ENCODE measurements around the genes FZD8 and ZNF248.

DNA sequence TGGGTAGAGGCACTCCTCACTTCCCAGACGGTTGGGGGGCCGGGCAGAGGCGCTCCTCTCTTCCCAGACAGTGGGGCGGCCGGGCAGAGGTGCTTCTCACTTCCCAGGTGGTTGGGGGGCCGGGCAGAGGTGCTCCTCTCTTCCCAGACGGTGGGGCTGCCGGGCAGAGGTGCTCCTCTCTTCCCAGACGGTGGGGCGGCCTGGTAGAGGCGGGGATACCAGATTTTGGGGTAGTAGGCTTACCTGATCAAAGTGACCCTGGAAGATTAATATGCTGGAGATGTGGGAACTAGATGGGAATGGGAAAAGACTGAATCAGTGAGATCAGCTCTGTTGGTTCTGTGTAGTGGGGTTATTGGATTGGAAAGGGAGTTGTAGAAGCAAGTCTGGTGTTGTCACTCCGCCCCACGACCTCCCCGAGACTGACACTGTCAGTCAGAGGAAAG is 27.0 kb downstream of the CCNY start:
- PRO-cap, 3 experiments = no peak in any of the 3 experiments
- RAMPAGE, long total RNA, 2 experiments = no peak in any of the 2 experiments
- RRBS = no CpG with 5 or more reads among the region's 14 CpGs

DNA sequence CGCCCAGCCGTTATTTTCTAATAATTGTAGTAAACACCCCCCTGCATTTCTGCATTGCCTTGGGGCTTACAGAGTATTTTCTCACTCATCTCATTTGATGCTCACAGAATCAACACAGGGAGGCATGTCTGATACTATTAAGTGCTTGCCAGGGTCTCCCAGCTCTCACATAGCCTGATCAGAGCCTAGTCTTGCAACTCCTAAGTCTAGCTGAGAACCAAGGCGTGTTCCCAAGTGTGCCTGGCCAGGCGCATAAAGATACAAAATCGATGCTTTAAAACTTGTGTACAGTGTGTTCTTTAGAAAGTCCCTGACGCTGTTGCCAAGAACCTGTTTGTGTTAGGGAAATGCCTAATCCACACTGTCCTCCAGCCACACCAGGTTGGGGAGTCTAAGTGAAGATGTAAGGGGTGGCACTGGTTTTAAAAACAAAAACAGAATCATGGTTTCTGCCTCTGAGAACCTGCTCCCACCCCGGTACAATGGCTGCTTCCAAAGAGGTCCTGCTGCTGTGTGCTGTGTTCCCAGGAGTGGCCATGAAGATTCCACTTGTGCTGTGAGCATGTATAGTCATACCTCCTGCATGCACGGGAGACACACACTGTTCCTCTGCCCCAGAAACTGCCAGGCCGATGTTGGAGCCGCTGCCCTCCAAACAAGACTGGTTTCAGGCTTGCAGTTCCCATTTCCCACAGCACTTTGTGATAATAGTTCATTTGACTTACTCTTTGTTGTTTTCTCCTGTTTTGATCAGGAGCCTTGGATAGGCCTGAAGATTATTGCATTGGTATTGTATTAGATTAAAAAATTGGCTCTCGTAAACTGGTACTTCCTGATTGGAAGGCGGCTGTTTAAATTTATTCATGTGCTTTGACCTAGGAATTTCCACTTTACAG is 88.5 kb downstream of the CCNY start:
- PRO-cap, 3 experiments = no peak in any of the 3 experiments
- RAMPAGE, long total RNA, 2 experiments = no peak in any of the 2 experiments
- RRBS = no CpG with 5 or more reads among the region's 12 CpGs

- PRO-cap, 3 experiments = no peak in any of the 3 experiments
- RAMPAGE, long total RNA, 2 experiments = no peak in any of the 2 experiments
- RRBS = no CpG with 5 or more reads among the region's 4 CpGs
These were observed 91.9 kb downstream of the CCNY start for GRCh38 chr10:35428078-35428722.

DNA sequence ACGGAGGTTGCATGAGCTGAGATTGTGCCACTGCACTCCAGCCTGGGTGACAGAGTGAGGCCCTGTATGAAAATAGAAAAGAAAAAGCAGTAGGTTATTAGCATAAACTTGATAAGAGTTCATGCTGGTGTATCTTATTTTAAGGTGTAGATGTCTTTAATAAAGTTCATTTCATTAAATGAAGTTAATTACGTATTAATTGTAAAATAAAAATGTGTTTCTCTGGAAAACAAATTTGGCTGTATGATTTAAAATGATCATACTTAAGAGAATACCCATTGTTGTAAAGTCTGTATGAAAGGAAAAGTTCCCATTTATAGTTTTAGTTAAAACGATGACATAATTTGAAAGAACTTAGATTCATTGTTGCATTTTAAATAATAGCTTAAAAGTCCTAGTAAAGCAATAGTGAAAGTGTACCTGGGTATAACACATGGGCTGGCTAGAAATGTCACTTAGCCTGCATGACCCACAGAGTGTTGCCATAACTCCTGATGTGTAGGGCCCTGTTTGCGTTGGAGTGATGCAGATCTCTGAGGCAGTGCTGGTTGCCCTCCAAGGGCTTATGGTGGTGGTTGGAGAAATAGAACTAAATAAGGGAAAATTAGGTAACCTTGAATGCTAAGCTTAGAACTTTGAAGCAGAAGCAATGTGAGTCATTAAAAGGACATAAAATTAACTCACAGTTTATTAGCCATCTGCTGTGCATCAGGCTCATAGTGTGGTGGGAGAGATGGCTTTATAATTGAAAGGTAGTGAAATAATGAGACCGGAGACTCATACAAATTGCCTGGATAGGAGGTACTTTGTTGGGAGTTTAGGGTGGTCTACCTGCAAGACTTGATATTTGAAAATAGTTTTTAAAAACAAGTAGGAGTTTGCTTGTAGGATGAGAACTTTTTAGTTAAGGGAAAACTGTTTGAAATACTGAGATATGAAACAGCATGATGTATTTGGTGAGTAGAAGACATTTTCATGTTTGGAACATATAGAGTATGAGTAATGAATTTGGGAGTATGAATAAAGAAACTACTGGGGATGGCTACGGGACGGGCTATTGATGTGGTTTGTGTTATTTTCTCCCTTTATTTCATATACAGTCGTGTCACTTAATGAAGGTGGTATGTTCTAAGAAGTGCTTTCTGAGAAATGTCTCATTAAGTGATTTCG is 105.8 kb downstream of the CCNY start:
- PRO-cap, 3 experiments = no peak in any of the 3 experiments
- RAMPAGE, long total RNA, 2 experiments = no peak in any of the 2 experiments
- RRBS = no CpG with 5 or more reads among the region's 9 CpGs

DNA sequence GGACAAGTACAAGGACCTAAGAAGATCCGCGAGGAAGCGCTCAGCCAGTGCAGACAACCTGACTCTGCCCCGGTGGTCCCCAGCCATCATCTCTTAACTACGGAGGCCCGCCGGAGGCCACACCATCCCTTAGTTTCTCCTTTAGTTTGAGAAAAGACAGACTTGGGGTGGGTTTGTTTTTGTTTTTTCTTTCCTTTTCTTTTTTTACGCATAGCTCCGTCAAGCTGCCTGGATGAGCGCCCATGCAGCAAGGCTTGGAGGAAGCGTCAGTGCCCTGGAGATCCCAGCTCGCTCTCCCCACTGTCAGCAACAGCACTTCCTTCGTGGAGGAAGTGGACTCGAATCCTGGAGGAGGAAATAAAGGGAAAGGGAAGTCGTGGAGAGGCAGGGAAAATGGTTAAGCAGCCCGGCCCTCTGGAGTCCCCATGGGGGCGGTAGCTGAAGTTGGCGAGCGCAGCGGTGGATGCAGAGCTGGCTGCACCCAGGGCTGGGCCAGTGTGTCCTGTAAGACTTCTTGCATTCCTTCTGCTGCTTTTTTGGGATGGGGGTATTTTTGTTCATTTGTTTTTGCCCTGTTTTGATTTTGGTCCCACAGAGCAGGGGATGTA is 36.0 kb upstream of the GJD4 start:
- PRO-cap, 3 experiments = no peak in any of the 3 experiments
- RAMPAGE, long total RNA, 2 experiments = no peak in any of the 2 experiments
- RRBS = no CpG with 5 or more reads among the region's 20 CpGs

DNA sequence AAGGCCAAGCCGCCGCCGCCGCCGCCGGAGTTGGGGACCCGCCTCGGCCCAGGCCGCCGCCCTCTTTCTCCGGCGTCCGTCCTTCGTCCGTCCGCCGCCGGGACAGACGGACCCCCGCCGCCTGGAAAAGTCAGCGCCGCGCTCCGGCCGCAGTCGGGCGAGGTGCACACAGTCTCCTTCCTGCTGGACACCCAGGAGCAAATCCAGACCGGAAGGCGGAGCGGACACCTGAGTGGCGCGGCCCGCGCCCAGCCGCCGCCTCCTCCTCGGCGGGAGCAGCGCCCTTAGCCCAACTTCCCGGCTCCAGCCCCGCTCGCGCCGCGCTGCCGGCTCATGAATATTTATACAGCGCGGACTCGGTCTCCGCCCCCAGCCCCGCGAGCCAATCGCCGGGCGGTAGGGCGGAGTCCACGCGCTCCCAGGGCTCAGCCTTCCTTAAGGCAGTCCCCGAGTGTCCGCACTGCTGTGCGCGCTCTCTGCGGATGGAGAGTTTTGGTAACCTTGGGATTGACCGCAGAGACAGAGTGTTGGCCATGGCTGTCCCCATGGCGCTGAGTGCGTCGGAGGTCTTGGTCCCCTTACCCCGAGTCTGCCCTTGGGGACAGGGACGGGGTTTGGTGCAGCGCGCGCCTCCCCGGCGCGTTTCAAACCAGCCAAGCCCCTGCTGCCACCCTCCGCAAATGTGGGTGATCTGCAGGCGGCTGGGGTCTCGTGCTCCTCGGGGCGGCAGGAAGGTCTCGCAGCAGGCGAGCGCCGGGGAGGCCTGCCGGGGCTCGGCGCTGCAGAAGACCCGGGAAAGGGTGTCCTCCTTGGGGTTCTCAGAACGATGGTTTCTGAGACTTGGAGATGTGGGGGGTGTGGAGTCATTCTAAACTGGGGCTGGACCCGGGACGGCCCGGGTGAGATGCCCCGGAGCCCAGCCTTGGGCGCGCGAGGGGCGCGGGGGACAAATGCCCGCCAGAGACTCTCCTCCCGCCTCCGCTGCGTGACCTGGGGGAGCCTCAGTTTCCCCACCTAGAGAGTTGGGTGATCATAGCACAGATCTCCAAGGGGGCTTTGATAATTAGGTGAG is at the start of gene FZD8:
Gene FZD8 (minus strand): TSS at position 317 of the 1,072 bp plus-strand sequence.
- PRO-cap, 3 experiments = peak in 3 of 3 experiments; most common plus-strand start position 438 of the sequence (in 2); most common minus-strand start position 317 of the sequence (in 3)
- RAMPAGE, long total RNA, 2 experiments = start-site peak on the plus strand in 1 of 2 experiments, centred at position 447 of the sequence, 5 reads per replicate
- RRBS = 2% methylated on average over 52 of the region's 103 CpGs

- PRO-cap, 3 experiments = peak in 3 of 3 experiments; most common plus-strand start chr10:35643286 (in 1); most common minus-strand start chr10:35643304 (in 2)
- RAMPAGE, long total RNA, 2 experiments = no peak in any of the 2 experiments
- RRBS = under 1% methylated on average over 7 of the region's 36 CpGs
These were observed 1.1 kb upstream of the FZD8 start for GRCh38 chr10:35643052-35643646.

GRCh38 chr10:35858546-35859486 is 216.7 kb upstream of the FZD8 start:
- PRO-cap, 3 experiments = no peak in any of the 3 experiments
- RAMPAGE, long total RNA, 2 experiments = no peak in any of the 2 experiments
- RRBS = no CpG with 5 or more reads among the region's 30 CpGs

DNA sequence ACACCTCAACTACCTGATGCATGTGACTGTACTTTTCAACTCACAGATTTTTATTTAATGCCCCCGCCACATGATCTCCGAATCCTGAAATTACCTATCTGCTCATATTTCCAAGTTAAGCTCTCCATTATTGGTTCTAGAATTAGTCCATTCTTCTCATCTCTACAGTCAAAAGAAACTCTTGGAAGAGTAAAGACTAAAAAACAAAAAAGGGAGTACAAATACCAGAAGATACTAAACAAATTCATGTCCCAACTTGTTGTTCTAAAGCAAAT is 413.6 kb upstream of the FZD8 start:
- PRO-cap, 3 experiments = no peak in any of the 3 experiments
- RAMPAGE, long total RNA, 2 experiments = no peak in any of the 2 experiments
- RRBS = no CpG with 5 or more reads among the region's 2 CpGs

GRCh38 chr10:36733909-36734268 is 391.5 kb upstream of the ANKRD30A start:
- PRO-cap, 3 experiments = peak in 2 of 3 experiments; most common minus-strand start chr10:36734051 (in 2)
- RAMPAGE, long total RNA, 2 experiments = start-site peak on the minus strand in 1 of 2 experiments, at chr10:36734045-36734051 at its widest, 71 reads per replicate
- RRBS = no CpG with 5 or more reads among the region's 8 CpGs

- PRO-cap, 3 experiments = no peak in any of the 3 experiments
- RAMPAGE, long total RNA, 2 experiments = no peak in any of the 2 experiments
- RRBS = no CpG with 5 or more reads among the region's 5 CpGs
These were observed 25.1 kb downstream of the ZNF248 start for GRCh38 chr10:37832210-37832867.

DNA sequence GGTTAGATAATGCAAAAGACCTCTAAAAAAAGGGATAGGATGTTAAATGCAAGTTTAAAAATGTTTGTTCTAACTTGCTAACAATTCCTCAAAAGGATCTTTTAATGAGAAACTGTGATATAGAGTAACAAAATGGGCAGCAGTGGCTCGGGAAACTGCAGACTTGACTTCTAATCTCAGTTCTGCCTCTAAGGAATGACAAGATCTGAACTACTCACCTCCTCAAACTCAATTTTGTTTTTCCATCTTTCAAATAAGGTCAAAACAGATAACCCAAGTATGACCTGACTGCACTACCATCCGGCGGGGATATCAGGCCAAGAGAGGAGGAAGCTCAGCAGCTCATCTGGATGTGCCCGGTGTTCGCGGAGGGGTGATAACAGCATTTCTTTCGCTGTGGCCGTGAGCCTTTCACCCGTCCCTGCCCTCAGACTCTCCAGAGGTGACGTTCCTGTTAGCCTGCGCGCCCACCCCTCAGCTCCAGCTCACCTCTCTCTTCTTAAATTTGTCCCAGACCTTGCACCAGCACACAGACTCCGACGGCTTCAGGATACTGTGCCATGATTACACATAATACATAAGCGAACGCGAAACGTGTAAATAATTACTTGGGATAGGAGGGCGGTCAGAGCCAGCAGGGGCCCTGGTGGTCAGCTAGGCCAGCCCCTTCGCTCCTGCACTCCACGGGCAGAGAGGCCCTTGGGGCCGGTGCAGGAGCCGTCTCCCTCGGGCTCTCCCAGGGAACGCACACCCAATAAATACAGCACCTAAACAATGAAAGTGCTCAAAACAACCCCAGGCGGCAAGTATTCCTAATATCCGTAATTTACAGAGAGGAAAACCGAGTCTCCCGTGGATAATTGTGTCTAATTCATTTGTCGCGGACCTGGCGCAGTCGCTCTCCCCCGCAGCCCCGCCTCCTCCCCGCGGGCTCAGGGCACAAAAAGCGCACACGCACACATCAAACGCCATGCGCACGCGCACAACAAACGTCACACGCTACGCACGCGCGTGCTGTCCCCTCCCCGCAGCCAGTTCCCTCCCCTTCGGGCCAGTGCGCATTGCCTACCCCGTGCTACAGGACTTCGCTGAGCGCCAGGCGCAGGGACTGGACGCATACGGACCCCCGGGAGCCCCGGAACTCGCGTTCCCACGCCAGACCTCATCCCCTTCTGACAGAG is at the start of gene ZNF248:
Gene ZNF248 (minus strand): TSS at position 915 of the 1,181 bp plus-strand sequence.
- PRO-cap, 3 experiments = peak in 3 of 3 experiments; most common plus-strand start position 309 of the sequence (in 2); most common minus-strand start position 915 of the sequence (in 3)
- RAMPAGE, long total RNA, 2 experiments = start-site peak on the plus strand in 1 of 2 experiments, centred at position 1,015 of the sequence, 13 reads per replicate; start-site peak on the minus strand in 1 of 2 experiments, centred at position 919 of the sequence, 196 reads per replicate
- RRBS = 5% methylated on average over 3 of the region's 63 CpGs

DNA sequence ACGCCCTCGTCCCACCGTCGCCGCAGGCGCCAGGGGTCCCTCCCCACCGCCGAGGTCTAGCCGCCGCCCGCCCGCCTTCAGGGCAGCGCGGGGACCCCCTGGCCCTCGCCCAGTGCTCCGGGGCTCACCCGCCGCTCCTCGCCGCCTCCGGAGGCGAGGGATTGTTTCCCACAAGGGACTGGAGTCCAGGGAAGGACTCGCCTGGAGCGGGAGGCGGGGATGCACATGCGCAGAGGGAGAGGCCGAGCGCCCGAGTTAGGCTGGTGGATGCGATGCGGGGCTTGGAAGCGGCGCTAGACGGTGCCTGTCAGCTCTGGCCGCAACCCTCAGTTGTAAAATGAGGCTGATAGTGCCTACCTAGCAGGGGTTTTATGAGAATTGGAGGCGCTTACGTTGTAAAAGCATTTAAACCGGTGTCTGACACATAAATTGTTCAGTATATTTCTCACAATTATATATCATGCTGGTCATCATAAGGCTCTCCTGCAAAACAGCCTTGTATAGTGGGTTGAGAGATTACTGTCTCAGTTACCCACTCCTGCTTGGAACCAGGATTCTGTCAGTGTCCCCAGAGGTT is 555 bp upstream of the ZNF248 start:
- PRO-cap, 3 experiments = peak in 3 of 3 experiments; most common plus-strand start position 272 of the sequence (in 3); most common minus-strand start position 163 of the sequence (in 3)
- RAMPAGE, long total RNA, 2 experiments = start-site peak on the minus strand in 1 of 2 experiments, centred at position 201 of the sequence, 86 reads per replicate
- RRBS = no CpG with 5 or more reads among the region's 38 CpGs

- PRO-cap, 3 experiments = no peak in any of the 3 experiments
- RAMPAGE, long total RNA, 2 experiments = no peak in any of the 2 experiments
- RRBS = no CpG with 5 or more reads among the region's 10 CpGs
These were observed 13.4 kb downstream of the ZNF33A start for GRCh38 chr10:38023807-38024249.

DNA sequence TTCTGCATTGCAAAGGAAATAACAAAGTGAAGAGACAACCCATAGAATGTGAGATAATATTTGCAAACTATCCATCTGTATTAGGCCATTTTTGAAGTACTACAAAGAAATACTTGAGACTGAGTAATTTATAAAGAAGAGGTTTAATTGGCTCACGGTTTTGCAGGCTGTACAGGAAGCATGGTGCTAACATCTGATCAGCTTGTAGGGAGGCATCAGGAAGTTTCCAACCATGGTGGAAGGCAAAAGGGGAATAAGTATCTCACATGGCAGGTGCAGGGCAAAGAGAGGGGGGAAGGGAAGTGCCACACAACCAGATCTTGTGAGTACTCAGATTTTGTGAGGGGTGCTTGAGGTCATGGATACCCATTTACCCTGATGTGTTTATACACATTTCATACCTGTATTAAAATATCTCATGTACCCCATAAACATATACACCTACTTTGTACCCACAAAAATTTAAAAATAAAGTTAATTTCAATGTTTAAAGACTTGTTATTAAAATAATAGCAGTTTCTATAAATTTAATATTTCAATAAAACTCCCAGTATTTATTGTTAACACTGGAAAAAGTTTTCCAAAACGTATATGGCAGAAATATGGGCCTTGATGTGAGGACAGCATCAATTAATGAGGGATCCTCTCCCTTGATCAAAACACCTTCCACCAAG is 28.8 kb downstream of the ZNF37A start:
- PRO-cap, 3 experiments = no peak in any of the 3 experiments
- RAMPAGE, long total RNA, 2 experiments = no peak in any of the 2 experiments
- RRBS = no CpG with 5 or more reads among the region's 2 CpGs

DNA sequence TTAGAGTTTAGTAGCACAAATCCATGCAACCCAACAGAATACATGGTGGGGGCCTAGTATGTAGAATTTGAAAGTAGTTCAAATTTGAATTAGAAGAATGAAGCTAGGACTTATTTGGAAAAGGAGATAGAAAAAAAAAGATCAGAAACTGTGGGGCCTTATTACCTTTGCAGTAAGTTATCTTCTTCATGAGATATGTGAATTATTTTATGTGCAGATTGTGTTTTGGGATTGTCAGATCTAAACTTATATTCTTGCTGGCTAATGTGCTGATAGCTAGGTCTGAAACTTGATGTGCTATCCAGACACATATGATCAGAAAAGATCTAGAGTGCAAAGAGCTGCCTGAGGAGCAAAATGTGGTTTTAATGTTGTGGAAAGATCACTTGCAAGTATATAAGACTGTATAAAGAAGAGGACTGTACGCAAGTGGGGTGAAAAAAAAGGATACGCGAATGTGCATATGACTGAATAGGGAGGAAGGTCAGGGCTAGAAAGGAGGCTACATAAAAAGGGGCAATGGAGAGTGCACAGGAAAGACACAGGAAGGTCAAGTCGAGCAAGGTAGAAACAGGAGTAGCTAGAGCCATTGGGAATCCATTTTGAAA is 254.6 kb downstream of the ZNF37A start:
- PRO-cap, 3 experiments = no peak in any of the 3 experiments
- RAMPAGE, long total RNA, 2 experiments = start-site peak on the plus strand in 1 of 2 experiments, centred at position 186 of the sequence, 5 reads per replicate
- RRBS = no CpG with 5 or more reads among the region's 4 CpGs

GRCh38 chr10:42769598-42770205 is 12.9 kb upstream of the BMS1 start:
- PRO-cap, 3 experiments = peak in 2 of 3 experiments; most common plus-strand start chr10:42769996 (in 1); most common minus-strand start chr10:42769745 (in 2)
- RAMPAGE, long total RNA, 2 experiments = no peak in any of the 2 experiments
- RRBS = no CpG with 5 or more reads among the region's 13 CpGs

GRCh38 chr10:42793739-42794124 is 11.1 kb downstream of the BMS1 start:
- PRO-cap, 3 experiments = no peak in any of the 3 experiments
- RAMPAGE, long total RNA, 2 experiments = no peak in any of the 2 experiments
- RRBS = no CpG with 5 or more reads among the region's 5 CpGs

DNA sequence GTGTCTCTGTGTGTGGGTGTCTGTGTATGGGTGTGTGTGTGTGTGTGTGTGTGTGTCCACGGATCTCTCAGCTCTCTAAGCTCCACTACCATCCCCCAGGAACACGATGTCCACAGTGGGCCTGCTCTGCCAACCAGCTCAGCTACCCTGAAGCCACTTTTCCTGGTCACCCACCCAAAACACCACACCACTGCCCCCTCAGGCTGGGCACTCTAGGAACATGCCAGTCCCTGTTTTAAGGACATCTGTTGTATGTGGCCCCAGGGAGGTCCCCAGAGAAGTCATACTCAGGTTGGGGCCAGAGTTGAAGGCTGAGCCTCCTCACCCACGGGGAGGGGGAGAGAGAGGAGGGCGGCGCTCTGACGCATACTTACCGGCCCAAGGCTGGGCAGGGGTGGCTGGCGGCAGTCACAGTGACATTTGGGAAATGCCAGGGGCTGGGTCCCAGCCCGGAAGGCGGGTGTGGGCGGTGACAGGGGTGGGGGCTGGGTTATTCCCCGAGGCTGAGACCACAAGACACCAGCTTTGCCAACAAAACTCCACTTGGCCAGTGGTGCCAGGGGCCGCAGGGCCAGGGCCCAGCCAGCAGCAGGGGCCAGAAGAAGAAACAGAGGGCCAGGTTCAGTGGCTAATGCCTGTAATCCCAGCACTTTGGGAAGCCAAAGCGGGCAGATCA is 41.2 kb downstream of the RASGEF1A start:
- PRO-cap, 3 experiments = no peak in any of the 3 experiments
- RAMPAGE, long total RNA, 2 experiments = no peak in any of the 2 experiments
- RRBS = 82% methylated on average over 3 of the region's 14 CpGs

GRCh38 chr10:43322188-43322723 is 49.2 kb upstream of the FXYD4 start:
- PRO-cap, 3 experiments = no peak in any of the 3 experiments
- RAMPAGE, long total RNA, 2 experiments = no peak in any of the 2 experiments
- RRBS = no CpG with 5 or more reads among the region's 19 CpGs

All from testis (tissue), 5 donors.